SJSA1 (cell line): ENCODE results near the gene RMC1.

- RAMPAGE, long total RNA: no peak
Observed at GRCh38 chr18:22254068-22254434, 84.7 kb downstream of the GATA6 start.

DNA sequence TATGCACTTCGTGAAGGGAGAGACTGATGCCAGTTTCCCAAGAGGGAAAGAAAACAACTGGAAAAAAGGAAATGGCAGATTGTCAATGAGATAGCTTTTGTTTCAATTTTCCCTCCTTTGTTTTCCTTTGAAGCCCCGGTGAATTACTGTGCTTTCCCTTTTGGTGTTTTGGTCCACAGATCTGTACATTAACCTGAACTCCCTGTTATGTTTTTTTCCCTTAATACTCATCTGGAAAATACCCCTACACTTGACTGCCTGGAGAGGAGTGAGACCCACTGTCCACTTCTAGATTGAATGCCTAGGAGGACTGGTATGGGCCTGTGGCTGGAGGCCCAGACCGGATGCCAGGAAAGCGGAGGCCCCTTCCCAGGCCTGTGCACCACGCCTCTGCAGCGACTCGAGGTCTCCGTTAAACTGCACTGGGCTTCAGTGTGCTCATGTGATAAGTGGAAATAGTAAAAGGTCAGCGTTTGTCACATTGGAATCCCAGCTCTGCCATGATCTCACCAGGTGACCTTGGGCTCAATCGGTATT is 106.4 kb downstream of the GATA6 start:
- RAMPAGE, long total RNA: no peak

GRCh38 chr18:22308600-22309053 is 109.1 kb downstream of the CTAGE1 start:
- RAMPAGE, long total RNA: no peak

GRCh38 chr18:22339844-22340321 is 77.8 kb downstream of the CTAGE1 start:
- RAMPAGE, long total RNA: no peak

DNA sequence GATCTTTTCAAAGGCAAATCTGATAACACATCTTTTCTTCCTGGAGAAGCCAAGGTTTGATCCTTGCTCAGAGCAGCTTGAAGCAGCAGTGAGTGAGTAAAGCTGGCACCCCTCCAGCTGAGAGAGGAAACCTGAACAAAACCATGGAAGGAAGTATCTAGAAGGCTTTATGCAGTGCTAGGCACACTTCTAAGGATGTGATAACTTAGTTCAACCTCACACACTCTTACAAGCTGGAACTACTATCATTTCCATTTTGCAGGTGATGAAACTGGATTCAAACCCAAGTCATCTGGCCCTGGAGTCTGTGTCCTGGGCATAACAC is 71.3 kb downstream of the CTAGE1 start:
- RAMPAGE, long total RNA: no peak

DNA sequence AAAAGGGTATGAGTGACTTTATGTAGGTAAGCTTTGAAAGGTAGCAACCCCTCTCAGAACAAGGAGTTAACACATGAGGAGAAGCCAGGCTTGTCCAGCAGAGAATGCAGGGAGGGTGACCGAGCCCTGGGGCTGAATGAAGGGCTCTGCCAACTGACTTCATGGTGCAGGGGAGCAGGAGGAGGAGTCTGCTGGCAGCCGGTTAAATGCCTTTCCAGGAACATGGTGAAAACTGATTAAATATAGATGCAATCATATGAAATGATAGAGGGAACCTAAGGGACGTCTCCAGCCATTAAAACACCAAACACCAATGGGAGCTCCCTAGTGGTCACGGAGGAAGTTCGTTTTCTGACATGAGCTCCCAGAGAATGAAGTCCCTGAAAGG is 10.5 kb upstream of the CTAGE1 start:
- RAMPAGE, long total RNA: no peak

DNA sequence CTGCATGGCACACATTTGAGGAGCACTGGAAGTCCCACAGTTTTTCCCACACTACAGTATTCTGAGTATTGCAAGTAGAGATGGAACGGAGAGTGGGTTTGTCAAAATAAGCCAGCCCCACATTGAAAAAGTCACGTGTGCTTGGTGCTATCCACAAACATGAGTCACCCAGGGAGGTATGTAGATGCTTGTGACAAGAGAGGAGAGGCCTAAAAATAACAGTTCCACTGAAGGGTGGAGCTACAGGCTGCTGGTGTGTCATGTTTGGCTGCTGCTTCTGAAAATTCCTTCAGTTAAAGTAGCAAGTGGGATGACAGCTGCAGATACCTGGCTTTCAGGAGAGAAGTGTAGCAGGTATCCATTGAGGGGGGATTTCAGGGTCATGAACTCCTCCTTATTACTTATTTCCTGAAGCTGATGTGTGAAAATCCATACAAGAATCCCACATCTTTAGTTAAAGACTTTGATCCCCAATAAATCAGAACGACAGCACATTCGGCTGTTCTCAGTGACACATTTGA is 48.4 kb upstream of the CTAGE1 start:
- RAMPAGE, long total RNA: no peak

- RAMPAGE, long total RNA: no peak
Observed at GRCh38 chr18:22471408-22472250, 53.9 kb upstream of the CTAGE1 start.

GRCh38 chr18:22558802-22559778 is 141.4 kb upstream of the CTAGE1 start:
- RAMPAGE, long total RNA: no peak

GRCh38 chr18:22562809-22563565 is 145.3 kb upstream of the CTAGE1 start:
- RAMPAGE, long total RNA: no peak

- RAMPAGE, long total RNA: no peak
Observed at GRCh38 chr18:22609431-22610188, 191.9 kb upstream of the CTAGE1 start.

GRCh38 chr18:22626802-22627071 is 209.0 kb upstream of the CTAGE1 start:
- RAMPAGE, long total RNA: no peak

GRCh38 chr18:22683998-22684660 is 249.0 kb upstream of the RBBP8 start:
- RAMPAGE, long total RNA: no peak

GRCh38 chr18:22689568-22690124 is 243.5 kb upstream of the RBBP8 start:
- RAMPAGE, long total RNA: no peak

- RAMPAGE, long total RNA: no peak
Observed at GRCh38 chr18:23134756-23135304, 455 bp upstream of the CABLES1 start.

- RAMPAGE, long total RNA: no peak
Observed at GRCh38 chr18:23227265-23227722, 92.0 kb downstream of the CABLES1 start.

- RAMPAGE, long total RNA: no peak
Observed at GRCh38 chr18:23276366-23277096, 141.2 kb downstream of the CABLES1 start.

- RAMPAGE, long total RNA: no peak
Observed at GRCh38 chr18:23358657-23359222, 79.0 kb downstream of the TMEM241 start.

- RAMPAGE, long total RNA: no peak
Observed at GRCh38 chr18:23503428-23504549, at the start of gene RMC1. TSS of gene RMC1 (plus strand) at chr18:23503511.

GRCh38 chr18:23556072-23556733 is 30.1 kb downstream of the NPC1 start:
- RAMPAGE, long total RNA: no peak